Myometrial cell (primary cell): ENCODE data around the genes HHAT and TRAF5.

- RAMPAGE, long total RNA, result no peak
Observed at GRCh38 chr1:209427252-209427605, 156.3 kb upstream of the CAMK1G start.

- RAMPAGE, long total RNA, result no peak
Observed at GRCh38 chr1:209643277-209643675, 8.9 kb downstream of the LAMB3 start.

DNA sequence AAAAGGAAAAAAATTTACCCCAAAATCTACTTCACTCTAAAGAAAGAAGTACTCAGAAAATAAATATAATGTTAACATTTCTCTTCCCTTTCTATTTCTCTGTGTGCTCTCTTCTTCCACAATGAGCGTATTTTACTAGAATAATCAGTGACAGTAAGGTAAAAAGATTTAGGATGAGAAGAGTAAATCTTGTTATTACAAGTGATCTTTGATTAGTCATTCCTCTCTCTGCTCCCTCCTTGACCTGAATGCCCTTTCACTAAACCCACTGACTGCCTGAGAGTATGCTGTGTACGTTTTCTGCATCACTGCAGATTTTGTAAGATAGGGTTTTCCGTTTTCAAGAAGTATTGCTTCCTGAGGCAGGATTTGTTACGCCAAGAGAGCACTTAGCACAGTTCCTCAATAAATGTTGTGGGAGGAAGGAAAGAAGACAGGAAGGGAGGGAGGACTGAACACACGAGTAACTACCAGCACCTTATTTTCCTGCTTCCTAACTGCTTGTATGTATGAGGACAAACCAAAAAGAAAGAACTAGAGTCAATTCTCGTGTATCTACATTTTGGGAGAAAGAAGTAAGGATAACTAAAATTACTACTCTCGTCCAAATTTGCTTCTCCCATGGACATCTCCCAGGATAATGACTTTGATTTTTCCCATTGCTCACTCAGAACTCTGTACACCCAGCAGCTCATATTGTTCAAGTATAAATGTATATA lies 7.7 kb upstream of the LAMB3 start:
- RAMPAGE, long total RNA, result no peak

DNA sequence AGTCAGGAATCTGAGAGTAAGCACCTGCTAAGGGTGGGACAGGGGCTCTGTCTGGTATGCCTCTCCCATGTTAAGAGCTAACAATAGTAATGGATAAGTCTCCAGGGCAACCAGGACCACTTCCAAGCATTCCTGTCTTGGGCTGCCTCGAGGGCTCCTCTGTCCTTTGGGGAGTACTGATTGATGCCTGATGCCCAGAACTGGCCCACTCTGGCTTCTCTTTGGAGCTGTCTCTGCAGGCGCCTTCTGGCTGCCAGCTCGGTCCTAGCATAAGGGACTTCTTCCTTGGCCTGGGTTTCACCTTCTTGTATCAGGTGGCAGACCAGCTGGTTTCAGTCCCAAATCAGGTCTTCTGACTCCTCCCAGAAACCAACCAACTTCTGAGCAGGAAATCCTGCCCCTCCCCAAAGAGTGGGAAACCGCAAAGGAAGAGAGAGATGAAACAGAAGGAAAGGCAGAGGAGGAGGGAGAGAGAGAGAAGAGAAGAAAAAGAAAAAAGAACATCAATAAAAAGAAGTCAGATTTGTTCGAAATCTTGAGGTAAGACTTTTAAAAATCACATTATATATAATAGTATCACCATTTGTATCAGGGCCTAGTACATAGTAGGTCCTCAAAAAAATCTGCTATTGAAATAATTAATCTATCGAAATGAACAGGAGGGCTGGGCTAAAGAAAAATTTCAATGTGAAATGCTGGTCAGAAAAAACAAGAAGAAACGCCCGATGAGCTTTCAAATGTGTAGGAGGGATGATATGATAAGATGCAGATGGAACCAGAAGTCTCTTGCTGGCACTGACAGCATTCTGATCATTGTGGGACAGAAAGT lies 10.7 kb downstream of the G0S2 start:
- RAMPAGE, long total RNA, result no peak

DNA sequence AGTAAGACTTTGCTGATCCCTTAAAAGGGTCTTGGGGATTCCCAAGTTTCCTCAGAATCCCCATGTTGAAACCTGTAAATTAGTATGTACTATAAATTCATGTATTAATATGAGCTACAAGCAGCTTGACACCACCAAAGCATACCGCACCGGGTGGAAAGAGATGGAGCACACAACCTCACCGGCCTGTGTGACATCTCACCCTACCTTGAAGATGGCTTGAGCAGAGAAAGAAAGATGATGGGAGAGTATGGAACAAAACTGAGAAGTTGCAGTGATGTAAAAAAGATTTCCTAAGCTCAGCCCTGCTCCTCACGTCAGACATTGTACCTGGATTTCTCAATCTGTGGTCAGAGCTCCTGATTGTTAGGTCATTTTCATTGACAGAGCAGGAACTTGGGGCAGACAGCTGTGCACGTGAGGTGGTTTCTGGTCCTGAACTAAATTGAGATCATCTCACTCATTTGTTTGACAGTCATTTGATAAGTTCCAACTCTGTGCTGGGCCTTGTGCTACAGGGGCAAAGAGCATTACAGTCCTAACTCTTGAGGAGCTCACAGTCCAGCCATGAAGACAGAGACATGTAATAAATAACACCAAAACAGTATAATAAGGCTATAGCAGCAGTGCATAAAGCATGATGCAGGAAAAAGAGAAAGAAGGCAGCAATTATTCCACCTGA lies 10.2 kb downstream of the TRAF3IP3 start:
- RAMPAGE, long total RNA, result no peak

DNA sequence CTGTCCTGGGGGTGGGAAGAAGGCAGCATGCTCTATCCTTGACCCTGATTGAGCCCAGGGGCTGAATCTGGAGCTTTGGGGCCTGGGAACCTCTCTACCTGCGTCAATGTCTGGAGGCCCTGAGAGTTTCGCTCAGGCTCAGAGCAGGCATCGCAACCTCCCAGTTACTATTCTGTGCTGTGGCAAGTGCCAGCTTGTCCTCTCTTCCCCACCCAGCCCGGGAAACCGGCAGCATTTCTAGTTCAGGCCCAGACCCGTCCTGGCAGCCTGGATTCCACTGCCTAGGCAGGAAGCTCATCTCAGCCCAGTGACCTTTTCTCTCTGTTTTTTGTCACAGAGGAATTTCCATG lies 10.0 kb upstream of the IRF6 start:
- RAMPAGE, long total RNA, result no peak

GRCh38 chr1:210070017-210070216 lies 131.9 kb downstream of the SYT14 start:
- RAMPAGE, long total RNA, result no peak

DNA sequence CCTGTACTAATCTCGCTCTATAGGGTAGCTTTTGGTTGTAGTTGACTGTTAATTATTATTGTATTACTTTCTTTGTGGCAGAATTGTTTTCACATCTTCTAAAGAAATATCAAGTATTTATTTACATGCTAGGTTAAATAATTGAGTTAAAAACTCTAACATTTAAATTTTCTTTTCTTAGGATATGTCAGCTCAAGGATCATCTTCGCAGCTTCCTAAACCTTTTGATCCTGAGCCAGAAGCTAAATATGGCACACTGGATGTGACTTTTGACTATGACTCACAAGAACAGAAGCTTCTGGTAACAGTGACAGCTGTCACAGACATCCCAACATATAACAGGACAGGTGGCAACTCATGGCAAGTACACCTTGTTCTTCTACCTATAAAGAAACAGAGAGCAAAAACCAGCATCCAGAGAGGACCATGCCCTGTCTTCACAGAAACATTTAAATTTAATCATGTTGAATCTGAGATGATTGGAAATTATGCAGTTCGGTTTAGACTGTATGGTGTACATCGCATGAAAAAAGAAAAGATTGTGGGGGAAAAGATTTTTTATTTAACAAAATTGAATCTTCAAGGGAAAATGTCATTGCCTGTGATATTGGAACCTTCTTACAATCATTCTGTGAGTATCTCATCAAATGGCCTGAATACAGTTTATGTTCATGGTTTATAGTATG lies 132.6 kb upstream of the SERTAD4 start:
- RAMPAGE, long total RNA, result no peak

DNA sequence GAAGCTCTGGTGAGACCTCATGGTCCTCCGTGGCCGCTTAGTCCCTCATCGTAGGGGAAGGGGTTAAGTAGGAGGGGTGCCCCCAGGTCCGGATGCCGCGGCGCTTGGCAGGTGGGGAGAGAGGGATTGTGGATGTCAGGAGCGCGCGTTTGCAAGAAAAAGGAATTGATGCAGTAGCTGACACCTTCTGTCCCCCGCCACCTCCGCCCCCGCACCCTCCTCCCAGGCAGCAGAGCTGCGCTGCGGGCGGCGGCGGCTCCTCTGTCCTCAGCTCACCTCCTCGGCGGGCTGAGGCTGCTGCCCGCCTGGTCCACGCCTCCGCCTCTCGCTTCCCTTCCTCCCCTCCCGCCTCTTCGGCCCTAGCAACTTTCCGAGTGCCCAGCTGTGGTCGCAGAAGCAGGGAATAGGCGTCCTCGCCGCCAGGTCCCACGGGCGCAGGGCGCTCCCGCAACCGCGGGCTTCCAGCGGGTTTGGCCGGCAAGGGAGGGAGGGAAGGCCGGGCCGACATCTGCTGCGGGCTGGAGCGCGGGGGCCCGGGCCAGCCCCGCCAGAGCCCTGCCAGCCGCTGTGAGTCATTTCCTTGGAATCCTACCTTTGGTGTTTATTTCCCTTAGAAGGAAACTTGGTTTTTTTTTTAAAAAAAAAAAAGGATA lies 889 bp downstream of the SERTAD4 start:
- RAMPAGE, long total RNA, result start-site peak on the minus strand centred at position 474 of the sequence, 21 bp wide, 30 and 77 reads in 2 replicates

GRCh38 chr1:210294960-210295398 lies 33.7 kb upstream of the HHAT start:
- RAMPAGE, long total RNA, result no peak

DNA sequence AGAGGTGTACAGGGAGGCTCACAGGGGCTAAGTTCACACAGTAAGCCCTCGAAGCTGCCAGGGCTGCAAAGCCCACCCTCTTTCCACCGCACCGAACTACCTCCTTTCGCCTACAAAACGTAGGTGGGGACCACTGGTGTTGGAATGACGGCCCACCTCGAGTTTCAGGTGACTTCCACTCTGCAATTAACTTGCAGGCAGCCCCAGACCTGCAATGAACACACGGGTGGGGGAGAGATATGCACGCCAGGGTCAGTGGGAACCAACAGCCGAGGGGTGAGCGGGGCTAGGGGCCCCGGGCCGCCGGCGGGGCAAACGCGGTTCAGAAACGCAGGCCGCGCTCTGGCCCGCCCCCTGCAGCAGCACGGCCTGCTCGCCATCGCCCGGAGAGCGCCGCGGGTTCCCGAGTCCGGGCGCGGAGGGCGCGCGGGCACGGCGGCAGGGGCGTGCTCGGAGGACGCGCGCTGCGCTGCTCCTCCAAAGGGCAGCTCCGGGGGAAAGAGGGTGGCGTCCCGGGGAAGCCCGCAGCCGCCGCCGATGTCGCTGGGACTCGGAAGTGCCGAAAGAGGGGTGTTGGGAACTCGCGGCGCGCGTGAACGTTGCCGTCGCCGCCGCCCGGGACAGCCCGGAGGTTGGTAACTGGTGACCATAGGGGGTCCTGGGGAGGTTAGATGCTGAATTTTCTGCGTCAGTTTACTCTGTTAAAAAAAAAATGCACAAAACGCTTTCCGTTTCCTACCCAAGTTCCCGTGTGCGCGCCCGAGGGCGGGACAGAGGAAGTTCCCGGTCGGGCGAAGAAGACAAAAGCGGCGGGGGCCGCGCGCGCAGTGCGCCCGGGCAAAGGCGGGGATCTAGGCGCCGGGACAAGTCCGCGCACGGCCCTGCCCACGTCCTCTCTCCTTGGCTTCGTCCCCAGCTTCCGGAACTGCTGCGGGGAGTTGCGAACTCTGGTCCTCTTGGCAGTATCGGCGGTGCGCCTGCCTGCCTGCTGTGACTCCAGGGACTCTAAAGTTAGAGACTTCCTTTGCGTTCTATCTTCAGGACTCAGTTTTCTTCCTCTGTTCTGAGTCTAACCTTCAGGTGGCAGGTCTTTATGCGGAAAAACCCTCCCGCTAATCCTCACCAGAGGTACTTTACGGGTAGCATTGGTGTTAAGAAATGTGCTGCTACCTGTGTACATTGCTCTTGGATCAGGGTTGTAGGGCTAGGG lies at the start of gene HHAT:
Gene HHAT (plus strand): TSS at position 429 of the 1,210 bp plus-strand sequence.
- RAMPAGE, long total RNA, result no peak

- RAMPAGE, long total RNA, result no peak
Observed at GRCh38 chr1:210373632-210374392, 45.1 kb downstream of the HHAT start.

DNA sequence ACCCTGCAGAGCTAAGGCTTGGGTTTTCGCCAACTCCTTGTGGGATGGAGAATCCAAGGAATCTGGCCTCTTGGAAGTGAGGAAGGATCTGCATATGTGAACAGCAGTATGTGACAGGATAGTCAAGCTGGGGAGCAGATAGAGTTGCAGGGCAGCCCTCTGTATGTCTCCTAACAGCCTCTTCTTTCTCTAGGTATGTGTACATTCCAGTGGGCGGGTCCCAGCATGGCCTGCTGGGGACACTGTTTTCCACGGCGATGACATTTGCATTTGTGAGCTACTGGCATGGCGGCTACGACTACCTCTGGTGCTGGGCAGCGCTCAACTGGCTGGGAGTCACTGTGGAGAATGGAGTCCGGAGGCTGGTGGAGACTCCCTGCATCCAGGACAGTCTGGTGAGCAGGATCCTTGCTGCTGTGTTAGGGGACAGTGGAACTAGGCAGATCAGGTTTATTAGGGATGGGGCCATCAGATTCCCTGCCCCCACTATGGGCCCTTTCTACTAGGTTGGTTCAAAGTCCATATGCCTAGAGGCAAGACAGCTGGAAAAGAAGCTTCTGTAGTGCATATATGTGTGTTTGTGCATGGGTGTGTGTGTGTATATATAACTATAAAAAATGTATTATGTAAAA lies 259.1 kb downstream of the HHAT start:
- RAMPAGE, long total RNA, result no peak

GRCh38 chr1:211326176-211327128 lies at the start of gene TRAF5:
TRAF5 (plus strand) TSS chr1:211326833.
- RAMPAGE, long total RNA, result no peak

GRCh38 chr1:211372145-211372971 lies 45.7 kb downstream of the TRAF5 start:
- RAMPAGE, long total RNA, result no peak

DNA sequence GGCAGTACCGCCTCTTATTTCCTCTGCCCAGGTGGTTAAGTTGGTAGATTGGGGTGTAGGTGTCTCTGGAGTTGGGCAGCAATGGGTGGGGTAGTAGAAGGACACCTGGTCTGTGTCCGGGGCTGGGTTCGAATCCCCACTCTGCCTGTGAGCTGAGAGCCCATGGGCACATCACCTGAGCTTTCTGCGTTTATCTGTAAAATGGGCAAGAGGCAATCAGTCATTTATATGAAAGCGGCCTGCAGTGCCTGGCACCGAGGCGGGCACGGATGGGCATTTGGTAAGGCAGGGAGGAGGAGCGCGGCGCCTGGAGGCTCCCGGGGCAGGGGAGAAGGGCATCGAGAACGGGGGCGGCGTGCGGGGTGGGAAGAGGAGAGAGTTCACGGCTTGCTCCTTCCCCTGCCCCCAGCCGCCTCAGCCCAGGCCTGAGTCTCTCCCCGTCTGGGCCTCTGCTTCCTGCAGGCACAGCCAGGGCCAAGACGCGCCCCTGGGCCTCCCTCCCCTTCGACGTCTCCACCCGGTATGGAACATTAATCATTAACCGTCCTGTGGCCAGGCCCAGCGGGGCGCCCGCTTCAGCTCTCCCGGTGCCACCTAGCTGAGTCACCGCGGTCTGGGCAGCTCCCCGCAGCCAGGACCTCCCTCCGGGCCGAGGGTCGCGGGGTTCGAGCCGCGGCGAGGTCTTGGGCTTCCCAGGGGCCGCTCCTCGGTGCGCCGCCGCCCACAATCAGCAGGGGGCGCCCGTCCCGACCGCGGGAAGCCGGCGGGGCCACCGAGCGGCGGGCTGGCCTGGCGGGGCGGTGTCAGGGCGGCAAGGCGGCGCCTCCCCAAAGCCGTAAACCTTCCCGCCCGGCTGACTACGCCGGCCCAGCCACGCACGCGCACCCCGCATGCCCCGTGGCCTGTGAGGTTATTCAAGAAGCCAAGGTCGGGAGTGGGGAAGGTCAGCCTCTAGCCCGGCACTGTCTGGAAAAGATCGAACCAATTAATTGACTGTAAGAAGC lies 23.2 kb upstream of the RD3 start:
- RAMPAGE, long total RNA, result no peak

DNA sequence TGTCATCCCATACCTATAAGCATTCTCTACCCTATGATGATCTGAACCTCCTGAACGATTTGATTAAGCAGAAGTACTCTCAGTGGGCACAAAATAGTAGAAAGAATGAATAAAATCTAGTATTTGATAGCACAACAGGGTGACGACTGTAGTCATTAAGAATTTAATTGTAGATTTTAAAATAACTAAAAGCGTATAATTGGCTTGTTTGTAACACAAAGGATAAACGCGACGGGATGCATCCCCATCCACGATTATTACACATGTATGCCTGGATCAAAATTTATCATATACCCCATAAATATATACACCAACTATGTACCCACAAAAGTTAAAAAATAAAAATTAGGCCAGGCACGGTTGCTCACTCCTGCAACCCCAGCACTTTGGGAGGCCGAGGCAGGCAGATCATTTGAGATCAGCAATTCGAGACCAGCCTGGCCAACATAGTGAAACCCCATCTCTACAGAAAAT lies 46.0 kb downstream of the NEK2 start:
- RAMPAGE, long total RNA, result no peak

GRCh38 chr1:211761212-211761640 lies 69.3 kb downstream of the LPGAT1 start:
- RAMPAGE, long total RNA, result no peak

GRCh38 chr1:212074797-212075383 lies 39.3 kb downstream of the DTL start:
- RAMPAGE, long total RNA, result no peak

DNA sequence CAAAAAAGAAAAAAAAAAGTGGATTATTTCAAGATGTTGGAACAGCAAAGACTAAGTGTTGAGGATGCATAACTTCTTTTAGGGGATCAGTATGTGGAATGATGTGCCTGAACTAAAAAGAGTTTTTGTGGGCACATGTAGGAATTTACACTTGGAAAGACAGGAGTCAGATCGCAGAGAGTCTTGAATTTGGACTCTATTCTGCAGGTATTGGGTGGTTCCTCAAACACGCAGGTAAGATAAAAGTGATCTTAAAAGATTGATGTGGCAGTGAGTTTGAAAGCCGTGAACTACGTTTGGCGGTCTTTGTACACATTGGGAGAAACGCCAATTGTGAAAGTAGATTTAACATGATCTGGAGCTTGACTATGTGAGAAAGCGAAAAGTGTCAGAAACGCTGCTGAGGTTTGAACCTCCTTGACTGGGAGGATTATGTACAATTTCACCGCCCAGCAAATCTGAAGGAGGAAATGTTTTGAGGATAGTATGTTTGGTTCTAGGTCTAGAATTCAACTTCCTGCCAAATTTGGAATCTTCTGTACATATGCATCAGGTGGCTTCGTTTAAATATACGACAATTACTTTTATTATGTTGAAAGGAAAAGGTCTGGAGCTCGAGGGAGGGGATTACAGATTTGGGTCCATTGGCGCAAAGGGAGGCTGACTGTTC lies 1.4 kb upstream of the PPP2R5A start:
- RAMPAGE, long total RNA, result no peak